Umbilical cord (tissue), 2 donors: Measurements from ENCODE around the genes DNPEP and INHA.

- RAMPAGE, long total RNA = no peak
Measured at GRCh38 chr2:219207601-219208118, 1.1 kb downstream of the ZFAND2B start.

- RAMPAGE, long total RNA = no peak
Measured at GRCh38 chr2:219279582-219280326, 588 bp downstream of the DNAJB2 start.

DNA sequence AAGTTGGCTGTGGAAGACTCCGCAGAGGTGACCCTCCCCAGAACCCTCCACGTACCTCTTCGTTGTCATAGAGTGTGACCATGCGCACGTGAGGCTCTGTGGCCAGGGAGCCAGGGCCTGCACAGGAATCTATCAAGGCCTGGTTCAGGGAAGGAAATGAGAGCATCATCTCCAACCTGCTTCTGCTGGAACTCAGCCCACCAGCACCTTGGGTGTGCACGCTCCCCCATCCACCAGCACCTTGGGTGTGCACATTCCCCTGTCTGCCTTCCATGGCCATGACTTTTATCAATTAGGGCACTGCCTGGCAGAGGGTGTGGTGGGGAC lies 4.7 kb downstream of the DNPEP start:
- RAMPAGE, long total RNA = no peak

DNA sequence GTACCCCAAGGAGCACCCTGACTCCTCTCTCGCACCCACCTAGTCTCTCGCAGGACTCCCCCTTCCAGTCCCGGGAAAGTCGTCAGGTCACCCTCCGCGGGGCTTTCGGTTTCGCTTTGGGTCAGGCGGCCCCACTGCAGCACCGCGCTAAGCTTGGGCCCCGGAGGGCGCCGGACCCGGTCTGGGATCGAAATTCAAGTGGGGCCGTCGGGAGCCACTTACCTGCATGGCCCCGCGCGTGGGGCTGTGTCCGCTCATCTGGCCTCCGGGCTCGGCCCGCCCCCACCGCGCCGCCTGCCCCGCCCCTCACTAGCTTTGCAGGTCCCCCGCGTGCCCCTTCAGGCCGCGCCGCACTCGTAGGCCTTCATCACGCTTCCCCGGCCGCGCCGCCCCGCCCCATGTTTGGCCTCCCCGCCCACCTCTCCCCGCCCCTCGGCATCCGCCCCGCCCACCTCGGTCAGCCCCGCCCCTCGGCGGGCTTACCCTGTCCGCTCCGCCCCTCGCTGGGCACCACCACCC lies at the start of gene DNPEP:
Gene DNPEP (minus strand): TSS at position 376 of the 519 bp plus-strand sequence.
- RAMPAGE, long total RNA = no peak

DNA sequence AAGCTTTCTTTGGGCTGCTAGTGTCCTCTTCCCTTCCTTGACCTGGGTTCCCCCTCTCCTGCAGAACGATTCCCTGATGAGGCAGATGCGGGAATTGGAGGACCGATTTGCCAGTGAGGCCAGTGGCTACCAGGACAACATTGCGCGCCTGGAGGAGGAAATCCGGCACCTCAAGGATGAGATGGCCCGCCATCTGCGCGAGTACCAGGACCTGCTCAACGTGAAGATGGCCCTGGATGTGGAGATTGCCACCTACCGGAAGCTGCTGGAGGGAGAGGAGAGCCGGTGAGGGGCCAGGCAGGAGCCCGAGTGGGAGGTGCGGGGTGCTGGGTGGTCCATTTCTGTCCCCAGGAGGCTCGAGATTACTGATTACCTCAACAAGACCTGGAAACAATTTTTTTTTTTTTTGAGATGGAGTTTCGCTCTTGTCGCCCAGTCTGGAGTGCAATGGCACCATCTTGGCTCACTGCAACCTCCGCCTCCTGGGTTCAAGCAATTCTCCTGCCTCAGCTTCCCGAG lies 3.2 kb downstream of the DES start:
- RAMPAGE, long total RNA = no peak

DNA sequence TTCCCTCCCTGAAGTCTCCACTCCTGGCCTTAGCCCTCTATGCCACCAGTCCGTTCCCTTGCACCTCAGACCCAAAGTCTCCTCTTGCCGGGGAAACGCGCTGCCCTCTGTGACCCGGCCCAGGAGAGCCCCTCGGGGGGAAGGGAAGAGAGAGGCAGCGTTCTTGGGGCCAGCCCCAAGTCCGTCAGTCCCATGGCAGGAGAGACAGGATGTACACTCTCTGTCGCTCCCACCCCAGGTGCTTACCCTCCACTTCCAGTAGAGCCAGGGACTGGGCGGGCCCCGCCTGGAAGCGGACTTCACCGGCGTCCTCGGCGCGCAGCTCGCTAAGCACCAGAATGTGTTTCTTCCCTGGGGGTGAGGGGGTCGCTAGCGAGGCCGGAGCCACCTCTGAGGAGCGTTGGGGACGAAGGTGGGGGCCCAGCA lies 8.1 kb downstream of the TMEM198 start:
- RAMPAGE, long total RNA = no peak

DNA sequence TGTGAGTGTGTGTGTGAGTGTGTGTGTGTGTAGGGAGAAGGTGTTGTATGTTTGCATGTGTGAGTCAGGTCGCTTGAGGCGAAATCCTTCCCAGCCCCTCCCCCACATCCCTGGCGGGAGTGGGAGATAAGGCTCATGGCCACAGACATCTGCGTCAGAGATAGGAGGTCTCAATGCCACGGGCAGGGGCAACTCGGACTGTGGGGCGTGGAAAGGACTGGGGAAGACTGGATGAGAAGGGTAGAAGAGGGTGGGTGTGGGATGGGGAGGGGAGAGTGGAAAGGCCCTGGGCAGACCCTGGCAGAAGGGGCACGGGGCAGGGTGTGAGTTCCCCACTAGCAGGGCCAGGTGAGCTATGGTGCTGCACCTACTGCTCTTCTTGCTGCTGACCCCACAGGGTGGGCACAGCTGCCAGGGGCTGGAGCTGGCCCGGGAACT lies at the start of gene INHA:
Gene INHA (plus strand): TSS at position 291 of the 438 bp plus-strand sequence.
- RAMPAGE, long total RNA = no peak

- RAMPAGE, long total RNA = no peak
Measured at GRCh38 chr2:219592644-219593134, 5.0 kb upstream of the STK11IP start.

DNA sequence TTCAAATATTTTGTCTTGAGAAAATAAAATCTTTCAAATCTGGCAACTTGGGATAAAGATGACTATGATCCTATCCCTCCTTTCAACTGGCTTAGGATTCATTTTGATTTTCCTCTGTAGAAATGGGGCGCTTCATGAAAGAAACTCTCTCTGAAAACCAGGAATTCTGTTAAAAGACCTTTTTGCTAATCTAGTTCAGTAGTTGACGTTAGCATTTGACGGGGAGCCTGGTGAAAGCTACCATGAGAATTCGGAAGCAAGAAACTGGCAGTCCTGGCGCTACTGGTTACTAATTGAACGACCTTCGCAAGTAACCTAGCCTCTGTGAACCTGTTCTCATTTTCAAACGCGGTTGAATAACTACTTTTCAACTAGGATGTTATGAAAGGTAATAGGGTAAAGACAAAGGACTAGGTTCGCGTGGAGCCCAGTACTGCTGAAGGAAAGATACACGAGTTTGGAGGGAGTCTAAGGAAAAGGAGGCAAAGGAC lies 665 bp upstream of the STK11IP start:
- RAMPAGE, long total RNA = no peak

DNA sequence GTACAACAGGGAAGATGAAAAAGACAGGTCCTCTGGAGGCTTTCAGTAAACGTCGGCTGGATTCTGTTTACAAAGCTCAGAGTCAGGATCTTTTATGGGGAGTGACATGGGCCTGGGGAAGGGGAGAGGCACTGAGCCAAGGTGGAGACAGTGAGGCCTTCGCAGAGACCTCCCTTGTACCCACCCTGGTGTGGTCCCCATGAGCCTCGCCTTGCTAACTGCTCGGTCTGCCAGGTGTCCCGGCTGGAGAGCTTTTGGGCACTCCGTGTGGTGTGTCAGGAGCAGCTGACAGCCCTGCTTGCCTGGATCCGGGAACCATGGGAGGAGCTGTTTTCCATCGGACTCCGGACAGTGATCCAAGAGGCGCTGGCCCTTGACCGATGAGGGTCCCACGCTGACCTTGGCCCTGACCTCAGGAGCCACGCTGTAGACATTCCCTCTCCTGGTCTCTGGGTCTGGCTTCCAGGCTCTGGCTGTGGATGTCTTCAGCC lies 11.6 kb upstream of the SLC4A3 start:
- RAMPAGE, long total RNA = no peak

- RAMPAGE, long total RNA = no peak
Measured at GRCh38 chr2:219644816-219645619, 17.6 kb downstream of the SLC4A3 start.

DNA sequence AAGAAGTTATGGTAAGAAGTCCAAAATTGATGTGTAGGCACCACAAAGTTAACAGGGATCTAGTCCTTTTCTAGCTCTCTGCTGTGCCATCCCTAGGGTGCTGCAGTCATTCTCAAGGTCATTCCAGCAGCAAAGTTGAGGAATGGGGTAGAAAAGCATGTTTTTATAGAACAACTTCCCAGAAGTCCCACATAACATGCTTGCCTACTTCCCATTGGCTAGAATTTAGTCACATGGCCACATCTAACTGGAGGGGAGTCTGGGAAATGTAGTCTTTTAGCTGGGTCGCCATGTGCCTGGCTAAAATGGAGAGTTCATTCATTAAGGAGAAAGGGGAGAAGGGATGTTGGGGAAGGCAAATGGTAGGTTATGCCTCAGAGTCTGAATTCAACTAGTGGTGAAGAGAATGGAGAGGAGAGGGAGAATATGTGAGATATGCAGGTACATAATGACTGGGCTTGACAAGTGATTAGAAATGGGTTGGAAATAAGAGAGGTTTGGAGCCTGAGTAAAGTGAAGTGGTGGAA lies 85.7 kb downstream of the SLC4A3 start:
- RAMPAGE, long total RNA = no peak

DNA sequence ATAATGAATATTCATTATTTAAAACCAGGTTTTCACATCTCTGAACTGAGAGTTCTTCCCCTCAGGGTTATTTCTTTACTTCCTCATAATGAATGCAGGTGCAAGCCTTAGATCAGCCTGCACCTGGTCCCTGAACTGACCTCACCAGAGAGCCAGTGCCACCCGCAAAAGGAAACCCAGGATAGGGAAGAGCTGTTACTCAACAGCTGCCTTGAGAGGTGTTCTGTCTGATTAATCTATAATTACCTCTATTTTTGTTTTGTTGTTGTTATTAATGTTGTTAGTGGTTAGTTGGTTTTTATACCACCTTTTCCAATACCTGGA lies 368.9 kb downstream of the EPHA4 start:
- RAMPAGE, long total RNA = no peak

GRCh38 chr2:221419715-221420802 lies 152.0 kb downstream of the EPHA4 start:
- RAMPAGE, long total RNA = no peak

DNA sequence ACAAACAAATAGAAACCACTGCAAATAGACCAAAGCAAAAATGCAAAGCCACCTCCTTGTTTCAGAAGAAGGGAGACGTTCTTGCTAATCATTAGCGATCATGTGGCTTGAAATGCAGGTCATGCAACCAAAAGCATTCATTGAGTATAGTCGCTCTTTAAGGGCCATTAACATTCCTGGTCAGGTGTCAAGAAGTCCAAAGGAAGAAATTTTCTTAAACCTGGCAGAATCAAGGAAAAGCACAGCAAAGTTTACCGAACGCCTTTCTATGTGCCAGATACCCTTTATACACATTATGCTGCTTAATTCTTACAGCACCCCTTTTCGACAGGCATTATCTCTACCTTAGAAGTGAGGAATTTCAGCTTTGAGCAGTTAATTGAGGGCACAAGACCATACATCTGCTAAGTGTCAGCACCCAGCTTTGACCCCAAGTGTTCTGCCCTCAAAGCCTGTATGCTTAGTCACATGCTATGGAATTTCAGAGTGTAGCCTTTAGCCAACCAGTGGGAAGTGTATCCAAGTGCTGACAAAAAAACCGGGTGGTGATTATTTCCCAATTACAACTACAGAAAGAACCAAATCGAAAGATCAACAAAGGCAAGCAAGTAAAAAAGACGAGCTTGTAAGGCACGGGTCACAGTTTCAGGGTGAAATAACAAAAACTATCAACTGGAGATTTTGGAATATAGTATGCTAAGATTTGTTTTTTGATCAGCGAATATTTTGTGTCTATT lies 70.7 kb downstream of the EPHA4 start:
- RAMPAGE, long total RNA = no peak

DNA sequence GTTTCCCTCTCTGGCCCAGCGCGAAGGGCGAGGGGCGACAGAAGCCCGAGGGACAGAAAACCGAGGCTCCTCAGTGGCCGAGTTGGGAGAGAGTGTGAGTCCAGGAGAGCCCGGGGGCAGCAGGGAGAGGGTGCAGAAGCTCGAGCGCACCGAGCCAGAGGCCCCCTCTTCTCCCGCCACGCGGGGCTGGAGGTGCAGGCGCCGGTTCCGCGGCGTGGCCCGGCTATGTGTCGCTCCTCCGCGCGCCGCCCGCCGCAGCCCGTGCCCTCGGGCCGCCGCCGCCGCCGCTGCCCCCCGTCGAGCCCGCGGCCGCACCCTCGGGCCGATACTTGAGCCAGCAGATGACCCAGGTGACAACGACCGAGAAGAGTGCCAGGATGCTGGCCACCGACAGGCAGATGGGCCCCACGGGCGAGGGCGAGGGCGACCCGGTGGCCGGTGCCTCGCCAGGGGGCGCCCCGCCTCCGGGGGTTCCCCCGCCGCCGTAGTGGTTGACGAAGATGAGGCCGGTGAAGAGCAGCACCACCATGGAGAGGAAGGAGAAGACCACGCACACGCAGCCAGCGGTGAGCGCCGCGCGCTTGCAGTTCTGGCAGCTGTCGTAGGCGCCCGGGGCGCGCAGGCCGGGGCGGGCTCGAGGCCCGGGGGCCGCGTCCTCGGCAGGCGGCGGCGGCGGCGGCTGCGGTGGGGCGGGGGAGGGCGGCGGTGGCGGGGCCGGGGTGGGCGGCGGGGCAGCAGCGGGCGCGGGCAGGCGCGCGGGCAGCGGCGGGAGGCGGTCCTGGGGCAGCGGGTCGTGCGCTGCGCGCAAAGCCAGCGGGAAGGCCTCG lies 937 bp downstream of the ENSG00000288658 start:
- RAMPAGE, long total RNA = no peak

GRCh38 chr2:222343957-222344347 lies 24.0 kb upstream of the ENSG00000288658 start:
- RAMPAGE, long total RNA = no peak

GRCh38 chr2:222434323-222434576 lies 9.9 kb downstream of the SGPP2 start:
- RAMPAGE, long total RNA = no peak

GRCh38 chr2:222738608-222739155 lies 67.2 kb downstream of the MOGAT1 start:
- RAMPAGE, long total RNA = no peak

- RAMPAGE, long total RNA = no peak
Measured at GRCh38 chr2:222882286-222882705, 21.5 kb downstream of the ACSL3 start.